NB4 (cell line): ENCODE measurements around a stretch of chr2.

- RRBS = no CpG with 5 or more reads among the region's 3 CpGs
Measured at GRCh38 chr2:50144122-50144709, 887.7 kb downstream of the NRXN1 start.

GRCh38 chr2:53259054-53259599 lies 508.5 kb upstream of the CHAC2 start:
- RRBS = no CpG with 5 or more reads among the region's 12 CpGs

- RRBS = no CpG with 5 or more reads among the region's 12 CpGs
Measured at GRCh38 chr2:53767271-53767713, 312 bp upstream of the CHAC2 start.

DNA sequence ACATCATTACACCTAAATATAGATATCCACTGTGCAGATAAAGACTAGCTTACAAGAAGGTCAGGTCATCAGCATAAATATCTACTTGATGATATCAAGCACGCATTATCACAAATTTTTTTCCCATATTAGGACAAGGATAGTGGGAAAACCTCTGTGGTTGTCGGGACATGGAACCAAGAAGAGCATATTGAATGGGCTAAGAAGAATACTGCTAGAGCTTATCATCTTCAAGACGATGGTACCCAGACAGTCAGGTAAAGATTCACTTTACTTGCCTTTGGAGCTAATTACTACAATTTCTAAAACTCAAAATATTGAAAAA lies 25.9 kb downstream of the ERLEC1 start:
- RRBS = no CpG with 5 or more reads among the region's 3 CpGs

GRCh38 chr2:53890033-53890399 lies 30.2 kb upstream of the GPR75 start:
- RRBS = no CpG with 5 or more reads among the region's 2 CpGs

DNA sequence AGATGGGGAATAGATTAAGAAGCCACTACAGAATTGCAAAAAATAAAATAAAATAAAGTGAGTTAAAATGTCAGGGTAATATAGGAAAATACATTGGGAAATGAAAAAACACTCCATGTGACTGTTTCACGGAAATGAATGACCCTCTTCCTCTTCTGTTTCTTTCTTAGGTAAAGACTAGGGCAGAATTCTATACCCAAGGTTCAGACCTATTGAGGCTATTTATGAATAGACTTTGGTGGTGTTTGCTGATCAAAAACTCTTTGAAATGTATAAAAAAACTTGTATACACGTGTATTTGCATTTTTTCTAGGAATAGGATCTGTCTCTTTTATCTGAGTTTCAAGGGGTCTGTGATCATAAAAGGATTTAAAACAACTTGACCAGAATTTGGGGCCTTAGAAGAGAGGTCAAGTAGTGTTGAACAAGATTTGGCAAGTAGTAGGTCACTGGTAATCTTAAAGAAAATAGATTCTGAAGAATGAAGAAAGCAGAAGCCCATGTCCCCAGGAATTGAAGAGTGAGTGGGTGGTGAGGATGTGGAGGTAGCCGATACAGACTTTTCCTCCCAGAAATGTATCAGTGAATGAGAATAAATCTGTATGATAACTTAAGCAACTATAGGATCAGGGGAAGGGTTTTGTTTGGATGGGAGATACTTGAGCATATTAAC lies 27.0 kb downstream of the ACYP2 start:
- RRBS = no CpG with 5 or more reads among the region's 3 CpGs

DNA sequence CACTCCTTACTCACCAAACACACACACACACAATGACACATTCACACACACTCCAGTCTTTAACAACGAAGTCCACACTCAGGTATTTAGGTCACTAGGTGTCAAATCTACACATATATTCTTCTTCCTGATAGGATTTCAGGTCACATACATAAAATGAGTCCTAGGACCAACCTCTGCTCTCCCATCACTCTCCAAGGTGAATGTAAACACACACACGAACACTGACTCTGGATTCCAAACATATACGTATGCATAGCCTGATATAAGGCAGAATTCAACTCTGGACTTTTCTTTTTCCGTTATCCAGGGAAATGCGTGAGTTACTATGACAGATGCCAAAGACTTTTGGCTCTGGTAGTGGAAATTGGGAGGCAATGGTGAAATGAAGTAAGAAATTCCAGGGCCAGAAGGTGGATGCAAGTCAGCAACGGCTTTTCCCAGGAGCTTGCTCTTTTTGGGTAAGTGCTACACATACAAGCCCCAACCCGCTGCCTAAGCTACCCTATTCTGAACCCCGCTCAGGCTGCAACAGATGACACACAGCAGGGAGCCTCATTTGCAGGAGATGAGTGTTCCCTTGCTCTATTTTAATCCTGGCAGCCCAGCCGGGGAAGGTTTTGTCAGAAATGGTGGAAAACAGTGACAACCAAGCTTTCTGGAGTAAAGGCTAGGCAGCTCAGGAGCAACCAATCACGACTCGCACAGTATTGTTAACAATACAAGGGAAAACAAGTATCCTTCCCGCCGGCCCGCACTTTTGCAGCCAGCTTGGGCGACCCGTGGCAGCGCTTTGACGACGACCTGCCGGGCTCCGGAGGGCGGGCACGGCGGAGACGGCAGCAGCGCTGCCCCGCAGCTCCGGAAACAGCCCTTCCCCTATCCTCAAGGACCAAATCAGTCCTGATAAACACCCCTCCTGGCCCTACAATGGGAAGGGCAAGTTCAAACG lies 659 bp upstream of the C2orf73 start:
- RRBS = 5% methylated on average over 16 of the region's 29 CpGs

DNA sequence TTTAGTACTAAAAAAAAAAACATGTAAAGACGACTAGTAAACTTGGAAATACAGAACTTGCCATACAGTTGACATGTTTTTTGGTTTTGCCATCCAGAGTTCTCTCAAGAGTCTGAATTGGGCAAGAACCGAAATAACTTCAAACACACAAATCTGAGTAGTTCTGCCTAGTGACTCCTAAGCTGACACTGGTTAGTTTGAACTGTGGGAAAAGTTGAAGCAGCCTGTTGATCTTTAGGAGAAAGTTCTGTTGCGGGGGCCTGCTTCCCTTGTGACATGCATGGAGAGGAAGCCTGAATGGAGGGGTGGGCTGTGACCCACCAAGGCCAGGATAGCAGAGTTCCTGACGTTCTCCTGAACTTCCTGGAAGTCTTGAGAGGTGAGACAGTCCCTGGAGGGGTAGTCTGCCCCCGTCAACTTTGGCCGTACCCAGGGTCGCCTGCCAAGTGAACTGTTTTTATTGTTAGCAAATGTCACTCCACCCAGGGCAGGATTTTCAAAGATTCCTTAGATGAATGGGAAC lies 39.8 kb downstream of the C2orf73 start:
- RRBS = no CpG with 5 or more reads among the region's 7 CpGs

DNA sequence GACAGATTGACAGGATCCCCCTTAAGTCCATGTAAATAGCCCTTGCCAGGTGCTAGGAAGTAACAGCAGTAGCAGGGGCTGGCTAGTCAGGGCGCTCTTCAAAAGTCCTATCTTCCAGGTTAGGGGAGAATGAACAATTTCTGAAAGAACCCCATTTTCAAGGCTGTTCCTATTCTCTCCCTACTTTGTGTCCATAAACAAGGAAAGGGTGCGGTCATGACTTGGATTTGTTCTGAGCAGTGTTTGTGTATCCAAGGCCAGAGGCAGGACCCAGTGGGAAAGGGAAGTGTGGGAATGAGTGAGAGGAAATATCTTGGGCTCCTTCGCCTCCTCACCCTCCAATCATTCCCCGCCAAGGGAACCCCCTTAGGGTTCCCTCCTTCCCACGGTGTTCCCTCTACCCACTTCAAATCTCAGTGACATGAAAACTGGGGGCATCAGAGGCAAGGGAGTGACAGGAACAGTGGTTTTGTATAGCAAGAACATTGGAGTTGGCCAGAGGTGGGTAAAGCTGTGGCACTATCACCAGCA lies 25.5 kb upstream of the SPTBN1 start:
- RRBS = no CpG with 5 or more reads among the region's 5 CpGs

- RRBS = no CpG with 5 or more reads among the region's 2 CpGs
Measured at GRCh38 chr2:54469670-54470001, 13.5 kb downstream of the SPTBN1 start.

- RRBS = no CpG with 5 or more reads among the region's 5 CpGs
Measured at GRCh38 chr2:54620607-54621233, 102.7 kb upstream of the EML6 start.

- RRBS = no CpG with 5 or more reads among the region's 14 CpGs
Measured at GRCh38 chr2:54962141-54962916, 87.9 kb downstream of the RTN4 start.

DNA sequence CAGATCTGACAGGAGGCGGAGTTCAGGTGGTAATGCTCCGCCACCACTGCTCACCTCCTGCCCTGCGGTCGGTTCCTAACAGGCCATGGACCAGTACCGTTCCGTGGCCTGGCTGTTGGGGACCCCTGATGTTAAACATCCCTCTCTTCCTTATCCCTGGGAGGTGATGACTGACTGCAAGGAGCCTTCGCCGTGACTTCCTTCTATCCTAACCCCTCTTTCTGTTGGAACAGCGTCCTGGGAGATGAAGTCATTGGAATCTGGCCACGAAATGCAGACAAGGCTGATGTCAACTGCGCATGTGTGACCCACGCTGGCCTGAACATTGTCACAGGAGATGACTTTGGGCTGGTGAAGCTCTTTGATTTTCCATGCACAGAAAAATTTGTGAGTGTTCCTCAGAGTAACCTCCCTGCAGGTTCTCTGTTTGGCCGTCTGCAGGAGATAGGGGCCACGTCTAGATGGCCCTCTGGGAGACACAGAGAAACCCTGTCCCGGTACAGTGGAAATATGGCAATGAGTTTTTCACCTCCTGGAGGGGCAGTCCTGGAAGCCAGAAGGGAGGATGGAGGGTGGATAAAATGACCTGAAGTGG lies 82.3 kb downstream of the RTN4 start:
- RRBS = no CpG with 5 or more reads among the region's 15 CpGs

DNA sequence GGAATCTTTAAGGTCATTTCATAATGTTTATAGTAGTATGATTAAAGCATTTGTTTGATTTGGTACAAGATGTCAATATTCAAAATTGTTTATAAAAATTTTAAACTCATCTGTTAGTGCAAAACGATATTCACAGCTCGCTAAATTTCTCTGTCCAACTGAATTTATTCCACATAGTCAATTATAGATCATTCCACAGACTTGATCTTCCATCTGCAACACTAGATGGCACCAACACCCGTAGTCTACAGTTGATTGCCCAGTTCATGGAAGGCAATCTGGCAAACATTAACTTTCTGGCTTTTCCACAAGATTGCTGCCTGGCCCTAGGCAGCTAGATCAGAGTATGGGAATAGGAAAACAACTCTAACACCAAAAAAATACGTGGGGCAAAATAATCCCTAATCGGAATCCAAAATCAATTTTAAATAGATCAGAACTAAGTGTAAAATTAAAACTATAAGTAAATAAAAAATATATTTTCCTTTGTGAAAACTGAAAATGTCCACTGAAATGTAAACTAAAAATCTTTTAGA lies 35.3 kb downstream of the RTN4 start:
- RRBS = no CpG with 5 or more reads among the region's 5 CpGs

- RRBS = no CpG with 5 or more reads among the region's 11 CpGs
Measured at GRCh38 chr2:55048435-55048865, 1.8 kb downstream of the RTN4 start.

GRCh38 chr2:55099851-55100882 lies 49.9 kb upstream of the RTN4 start:
- RRBS = no CpG with 5 or more reads among the region's 5 CpGs

- RRBS = no CpG with 5 or more reads among the region's 11 CpGs
Measured at GRCh38 chr2:55152458-55153224, 79.5 kb downstream of the CLHC1 start.

DNA sequence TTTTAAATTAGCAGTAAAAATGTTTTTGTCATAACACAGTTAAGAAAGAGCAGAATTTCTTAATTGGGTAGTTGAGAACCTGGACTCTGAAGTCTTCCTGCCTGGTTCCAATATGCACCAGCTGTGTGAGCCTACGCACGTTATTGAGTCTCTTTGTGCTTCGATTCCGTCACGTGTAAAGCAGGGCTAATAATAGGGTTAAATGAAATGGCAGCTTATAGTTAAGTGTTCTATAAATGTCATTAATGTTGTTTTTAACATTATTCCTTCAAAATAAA lies 1.2 kb upstream of the CCDC88A start:
- RRBS = no CpG with 5 or more reads among the region's 5 CpGs

DNA sequence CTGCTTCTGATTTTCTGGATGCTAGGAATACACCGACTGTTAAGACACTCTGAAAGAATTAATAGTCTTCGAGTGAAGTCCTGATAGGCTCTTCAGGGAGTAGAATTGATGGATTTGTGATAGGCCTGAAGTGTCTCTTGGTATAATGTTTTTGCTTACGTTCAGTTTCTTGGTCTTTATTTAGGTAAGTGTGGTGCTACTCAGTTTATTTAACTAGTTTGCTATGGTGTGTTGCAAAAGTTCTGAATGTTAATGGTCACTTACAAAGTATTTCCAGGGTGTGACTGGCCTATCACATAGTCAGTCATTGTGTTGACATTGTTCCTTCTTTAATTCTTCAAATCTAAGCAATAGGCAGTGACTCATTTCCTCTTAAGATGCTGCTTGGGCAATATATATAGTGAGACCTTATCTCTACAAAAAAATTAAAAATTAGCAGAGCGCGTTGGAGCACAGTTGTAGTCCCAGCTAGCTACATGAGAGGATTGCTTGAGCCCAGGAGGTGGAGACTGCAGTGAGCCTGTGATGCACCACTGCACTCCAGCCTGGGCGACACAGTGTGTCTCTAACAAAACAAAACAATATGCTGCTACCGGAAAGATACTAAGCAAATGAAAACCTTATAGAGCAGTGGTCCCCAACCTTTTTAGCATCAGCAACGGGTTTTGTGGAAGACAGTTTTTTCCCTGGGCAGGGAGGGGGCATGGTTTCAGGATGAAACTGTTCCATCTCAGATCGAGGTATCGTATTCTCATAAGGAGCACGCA lies 5.8 kb upstream of the CCDC88A start:
- RRBS = no CpG with 5 or more reads among the region's 11 CpGs